ENCODE measurements around a stretch of chr3.

DNA sequence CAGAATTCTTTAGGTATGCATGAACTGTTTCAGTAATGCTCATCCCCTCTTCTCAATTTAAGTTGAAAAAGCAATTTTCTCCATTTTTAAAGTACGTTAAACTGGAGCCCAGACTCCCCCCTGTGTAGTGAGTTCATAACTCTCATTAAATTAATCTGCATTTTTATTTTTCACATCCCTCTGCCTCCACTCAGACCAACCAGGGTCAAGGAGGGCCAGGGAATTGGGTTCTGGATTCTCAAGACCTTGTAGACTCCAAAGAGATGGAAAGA, 44.5 kb upstream of the UTS2B start:
- PRO-cap, result no peak

GRCh38 chr3:191375140-191375604, 44.8 kb upstream of the UTS2B start:
- PRO-cap, result no peak

DNA sequence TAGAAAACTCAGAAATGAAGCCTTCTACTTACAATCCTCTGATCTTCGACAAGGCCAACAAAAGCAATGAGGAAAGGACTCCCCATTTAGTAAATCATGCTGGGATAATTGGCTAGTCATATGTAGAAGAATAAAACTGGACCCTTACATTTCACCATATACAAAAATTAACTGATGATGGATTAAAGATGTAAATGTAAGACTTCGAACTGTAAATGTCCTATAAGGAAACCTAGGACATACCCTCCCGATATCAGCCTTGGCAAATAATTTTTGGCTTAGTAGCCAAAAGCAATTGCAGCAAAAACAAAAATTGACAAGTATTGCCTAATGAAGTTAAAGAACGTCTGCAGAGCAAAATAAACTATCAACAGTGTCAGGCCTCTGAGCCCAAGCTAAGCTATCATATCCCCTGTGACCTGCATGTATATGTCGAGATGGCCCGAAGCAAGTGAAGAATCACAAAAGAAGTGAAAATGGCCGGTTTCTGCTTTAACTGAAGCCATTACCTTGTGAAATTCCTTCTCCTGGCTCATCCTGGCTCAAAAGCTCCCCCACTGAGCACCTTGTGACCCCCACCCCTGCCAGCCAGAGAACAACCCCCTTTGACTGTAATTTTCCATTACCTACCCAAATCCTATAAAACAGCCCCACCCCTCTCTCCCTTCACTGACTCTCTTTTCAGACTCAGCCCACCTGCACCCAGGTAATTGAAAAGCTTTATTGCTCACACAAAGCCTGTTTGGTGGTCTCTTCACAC, 466.2 kb downstream of the PYDC2 start:
- PRO-cap, result no peak

DNA sequence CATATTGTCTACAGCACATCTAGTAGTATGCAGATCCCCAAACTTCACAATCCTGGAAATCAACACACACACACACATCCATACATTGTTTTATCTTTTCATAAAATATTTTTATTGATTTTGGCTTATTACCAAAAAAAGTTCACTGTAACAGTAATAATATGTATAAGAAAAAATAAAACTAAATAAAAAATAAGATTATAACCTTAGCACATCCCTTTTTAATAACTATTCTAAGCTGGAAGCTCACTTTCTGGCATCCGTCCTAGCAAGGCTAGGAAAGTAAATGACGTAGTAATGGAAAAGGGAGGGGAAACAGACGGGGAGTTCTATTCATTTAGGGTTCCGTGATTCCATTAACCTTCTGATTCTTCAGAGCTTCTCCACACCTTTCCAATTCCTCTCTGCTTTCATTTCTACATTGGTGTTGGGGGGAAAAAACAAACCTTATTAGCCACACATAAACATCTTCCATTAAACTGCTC, 156.6 kb downstream of the FGF12 start:
- PRO-cap, result no peak

DNA sequence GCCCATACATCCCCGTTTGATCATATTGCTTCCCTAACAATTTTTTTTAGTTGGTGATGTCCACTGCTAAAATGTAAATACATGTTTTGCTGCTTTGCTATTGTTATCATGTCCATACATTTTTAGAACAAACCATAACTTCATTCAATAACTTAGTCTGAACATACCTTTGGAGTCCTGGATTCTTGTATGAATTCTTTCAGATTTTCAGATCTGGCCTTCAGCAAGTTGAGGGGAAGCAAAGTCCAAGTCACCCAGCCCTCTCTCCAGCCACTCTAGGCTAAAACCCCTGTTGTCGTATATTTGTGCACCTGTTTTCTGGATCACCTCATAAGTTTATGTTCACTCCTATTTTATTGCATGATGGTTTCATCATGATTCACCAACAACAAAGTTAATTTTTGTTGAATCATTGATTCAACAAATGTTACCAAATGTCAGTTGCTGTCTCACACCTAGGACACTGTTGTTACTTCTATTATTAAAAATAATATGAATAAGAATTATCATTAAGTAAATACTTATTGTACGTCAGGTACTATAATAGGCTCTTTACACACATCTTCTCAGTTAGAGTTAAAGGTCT, 83.1 kb downstream of the FGF12 start:
- PRO-cap, result no peak

- PRO-cap, result no peak
Measured at GRCh38 chr3:192850243-192851192, 67.1 kb downstream of the MB21D2 start.

GRCh38 chr3:192867631-192868433, 49.8 kb downstream of the MB21D2 start:
- PRO-cap, result no peak

DNA sequence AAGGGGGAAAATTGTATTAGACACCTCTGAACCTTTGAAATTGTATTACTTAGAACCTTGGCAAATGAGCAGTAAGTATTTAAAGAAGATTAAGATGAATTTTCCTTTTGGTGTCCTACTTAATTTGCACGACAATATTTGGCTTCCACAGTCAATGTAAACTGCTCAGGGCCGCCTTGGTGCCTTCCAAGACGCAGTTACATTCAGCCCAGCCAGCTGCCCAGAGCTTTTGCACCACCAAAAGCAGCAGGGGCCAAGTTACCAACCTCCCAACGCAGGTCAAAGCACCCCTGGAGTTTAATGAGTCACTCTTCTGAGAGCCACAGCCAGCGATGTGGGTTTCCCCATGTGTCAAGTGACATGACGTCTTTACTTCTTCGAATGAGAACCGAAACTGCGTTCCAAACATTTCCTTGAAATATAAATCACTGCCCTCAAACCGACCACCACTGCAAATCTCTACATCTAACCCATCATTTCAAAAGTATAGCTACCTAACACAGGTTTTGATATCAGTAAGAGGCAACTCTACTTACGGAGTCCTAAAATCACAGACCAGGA, 24.7 kb downstream of the MB21D2 start:
- PRO-cap, result no peak

- PRO-cap, result no peak
Measured at GRCh38 chr3:193391955-193392462, 13.5 kb upstream of the ATP13A5 start.

DNA sequence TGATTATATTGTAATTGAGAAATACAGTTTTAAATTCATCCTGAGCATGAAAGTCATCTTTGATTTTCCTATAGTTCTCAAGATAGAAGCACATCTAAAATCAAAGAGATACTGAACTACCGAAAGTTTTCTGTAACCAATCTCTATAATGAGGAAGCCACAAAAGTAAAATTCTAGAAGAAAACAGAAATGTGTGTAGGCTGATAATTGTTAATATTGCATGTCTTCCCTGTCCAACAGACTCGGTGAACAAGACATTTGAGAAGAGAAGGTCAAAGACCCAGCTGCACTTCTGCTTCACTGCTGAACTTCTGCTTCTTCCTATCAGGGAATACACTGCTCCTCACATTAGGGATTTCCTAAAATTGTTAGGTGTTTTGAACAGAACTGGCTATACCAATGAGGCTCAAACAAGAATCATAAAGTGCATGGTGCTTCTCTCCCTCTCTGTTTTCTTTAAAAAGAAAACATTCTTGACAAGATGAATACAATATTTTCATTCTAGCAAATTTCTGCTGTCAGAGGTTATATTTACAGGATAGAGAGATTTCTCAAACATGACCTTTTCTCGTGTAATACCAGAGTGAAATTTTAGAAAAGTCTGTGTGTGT, 558 bp downstream of the ATP13A4 start:
- PRO-cap, result no peak

DNA sequence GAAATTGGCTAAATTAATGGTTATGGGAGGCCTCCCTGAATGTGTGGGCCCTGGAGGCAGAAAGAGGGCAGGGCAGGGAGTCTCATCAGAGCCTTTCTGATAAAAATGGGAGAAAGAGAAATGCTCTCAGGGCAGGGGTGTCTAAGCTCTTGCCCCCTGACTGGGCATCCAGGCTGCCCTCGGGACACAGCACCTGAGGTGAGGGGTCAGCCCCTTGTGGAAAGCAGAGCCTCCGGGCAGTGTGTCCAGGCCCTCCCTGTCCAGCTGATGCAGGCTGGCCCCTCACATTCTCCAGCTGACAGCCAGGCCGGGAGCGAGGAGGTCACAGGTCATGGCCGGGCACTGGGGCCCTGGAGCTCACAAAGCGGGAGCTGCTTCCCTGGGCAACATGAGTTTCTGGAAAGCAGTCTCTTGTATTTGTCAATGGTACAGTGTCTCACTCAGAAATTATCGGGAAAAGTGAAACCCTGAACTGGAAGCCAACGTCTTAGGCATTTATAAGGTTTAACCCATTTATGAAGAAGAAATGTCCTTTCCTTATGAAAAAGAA, 118.4 kb downstream of the OPA1 start:
- PRO-cap, result no peak

- PRO-cap, result no peak
Measured at GRCh38 chr3:193826031-193826970, 233.3 kb downstream of the OPA1 start.

DNA sequence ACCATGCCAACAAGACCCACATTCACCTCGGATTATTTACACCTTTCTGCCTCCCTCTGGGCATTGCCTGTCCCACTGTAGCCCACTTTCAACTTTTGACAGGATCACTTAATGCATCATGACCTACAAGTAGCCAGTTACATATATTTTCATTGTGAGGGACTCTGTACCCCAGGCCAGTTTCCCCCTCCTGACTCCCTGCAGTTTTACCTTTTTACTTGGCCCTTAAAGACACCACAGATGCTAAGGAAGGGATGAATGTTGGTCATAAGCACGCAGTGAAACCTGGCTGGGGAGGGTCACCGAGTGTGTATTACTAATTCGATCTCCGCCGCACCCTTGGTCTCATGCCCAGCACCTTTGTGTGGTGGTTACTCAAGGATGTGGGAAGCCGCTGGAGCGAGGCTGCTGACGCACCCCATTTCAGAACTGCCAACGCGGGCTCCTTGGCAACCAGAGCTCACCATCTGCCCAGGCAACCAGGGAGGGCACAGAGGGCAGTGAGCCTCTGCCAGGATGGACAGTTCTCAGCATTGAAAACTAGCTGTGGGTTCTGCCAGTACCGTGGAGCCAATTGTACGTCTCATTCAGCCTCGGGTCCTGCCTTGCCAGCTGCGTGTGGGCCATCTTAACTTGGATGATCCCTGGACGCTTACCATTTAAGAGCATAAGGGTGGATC, 238.4 kb downstream of the OPA1 start:
- PRO-cap, result no peak

GRCh38 chr3:193843525-193844535, 250.8 kb downstream of the OPA1 start:
- PRO-cap, result no peak

DNA sequence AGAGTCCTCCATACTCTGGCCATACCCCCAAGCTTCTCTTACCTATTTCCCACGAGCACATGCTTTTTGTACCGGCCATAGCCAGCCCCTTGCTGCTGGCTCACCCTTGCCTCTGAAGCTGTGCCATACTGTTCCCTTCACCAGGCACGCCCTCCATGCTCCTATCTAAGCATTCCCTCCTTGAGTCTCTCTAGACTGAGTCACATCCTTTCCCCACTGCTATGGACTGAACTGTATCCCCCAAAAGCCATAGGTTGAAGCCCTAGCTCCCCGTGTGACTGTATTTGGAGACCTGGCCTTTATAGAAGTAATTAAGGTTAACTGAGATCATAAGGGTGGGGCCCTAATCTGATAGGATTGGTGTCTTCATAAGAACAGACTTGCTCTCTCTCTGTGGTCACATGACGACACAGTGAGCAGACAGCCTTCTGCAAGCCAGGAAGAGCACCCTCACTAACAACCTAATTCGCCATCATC, 66.6 kb upstream of the HES1 start:
- PRO-cap, result no peak

GRCh38 chr3:194082489-194083368, 53.2 kb upstream of the HES1 start:
- PRO-cap, result no peak

- PRO-cap, result no peak
Measured at GRCh38 chr3:194138721-194140072, 3.2 kb downstream of the HES1 start.

DNA sequence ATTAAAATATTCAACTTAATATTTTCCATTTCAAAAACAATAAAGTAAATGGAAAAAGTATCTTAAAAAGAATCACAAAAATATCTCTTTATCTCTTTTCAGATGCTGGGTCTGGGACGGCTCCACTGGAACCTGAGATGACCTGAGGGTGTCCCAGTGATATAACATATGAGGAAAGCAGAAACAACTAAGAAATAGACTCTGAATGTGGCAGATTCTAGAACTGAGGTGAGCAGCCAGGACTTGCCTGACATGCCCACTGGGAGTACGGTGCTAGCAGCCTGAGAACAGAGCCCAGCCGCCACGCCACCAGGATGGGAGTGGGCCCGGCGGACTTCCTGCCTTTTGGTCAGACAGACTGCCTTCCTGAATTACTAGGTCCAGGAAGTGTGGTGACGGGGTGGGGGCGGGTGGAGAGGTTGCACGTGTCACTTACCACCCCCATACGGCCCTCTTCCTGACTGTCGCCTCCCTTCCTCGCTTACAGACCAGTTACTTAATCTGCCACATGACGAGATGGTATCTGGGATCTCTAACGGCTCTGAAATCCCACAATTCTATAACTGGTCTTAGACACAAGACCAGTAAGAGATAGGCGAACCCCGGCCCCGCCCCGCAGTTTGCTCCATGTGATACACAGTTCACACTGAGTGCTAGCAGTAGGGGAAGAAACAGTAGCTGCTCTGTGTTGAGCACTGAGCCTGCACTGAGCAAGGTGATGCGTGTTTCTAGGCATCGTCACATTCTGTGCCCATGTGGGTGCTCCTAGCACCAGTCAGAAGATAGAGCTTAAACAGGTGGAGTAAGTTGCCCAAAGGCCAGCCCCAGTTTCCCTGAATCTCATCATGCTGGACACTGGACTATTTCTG, 95.8 kb downstream of the CPN2 start:
- PRO-cap, result no peak

- PRO-cap, result no peak
Measured at GRCh38 chr3:194267323-194267763, 83.8 kb downstream of the CPN2 start.

- PRO-cap, result no peak
Measured at GRCh38 chr3:194268355-194268554, 82.9 kb downstream of the CPN2 start.